Uterus (tissue), 7 donors: ENCODE data around the gene PROCR.

DNA sequence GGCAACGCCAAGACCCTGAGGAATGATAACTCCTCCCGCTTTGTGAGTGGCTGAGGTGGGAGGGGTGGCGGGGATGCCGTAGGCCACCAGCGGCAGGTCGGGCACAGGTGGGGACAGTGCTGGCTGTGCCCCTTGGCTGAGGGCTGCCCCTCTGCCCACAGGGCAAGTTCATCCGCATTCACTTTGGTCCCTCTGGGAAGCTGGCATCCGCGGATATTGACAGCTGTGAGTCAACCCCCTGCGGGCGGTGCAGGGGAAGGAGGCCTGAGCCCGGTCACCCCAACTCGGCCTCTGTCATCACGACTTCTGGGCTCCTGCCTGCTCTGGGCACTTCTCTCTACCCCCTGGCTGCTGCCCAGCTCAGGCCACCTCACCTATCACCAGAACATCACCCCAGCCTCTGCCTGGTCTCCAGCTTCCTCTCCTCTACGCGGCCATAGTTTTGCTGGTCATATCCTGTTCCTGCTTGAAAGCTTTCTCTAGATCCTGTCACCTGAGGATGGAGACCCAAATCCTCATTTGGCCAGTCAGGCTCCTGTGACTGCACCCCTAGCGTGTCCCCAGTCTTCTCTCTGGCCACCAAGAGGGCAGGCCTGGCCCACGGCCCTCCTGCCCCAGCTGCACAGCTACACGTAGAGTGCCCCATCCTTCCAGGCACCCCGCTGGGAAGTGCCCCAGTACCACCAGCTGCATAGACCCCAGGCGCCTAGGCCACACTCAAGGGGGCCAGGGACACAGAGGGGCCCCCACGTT, 29.4 kb downstream of the MYH7B start:
- PRO-cap, 4 experiments = no peak in any of the 4 experiments
- RAMPAGE, long total RNA, 2 experiments = no peak in any of the 2 experiments
- RRBS = no CpG with 5 or more reads among the region's 22 CpGs

GRCh38 chr20:34997227-34997913, 41.7 kb downstream of the MYH7B start:
- PRO-cap, 4 experiments = no peak in any of the 4 experiments
- RAMPAGE, long total RNA, 2 experiments = no peak in any of the 2 experiments
- RRBS = no CpG with 5 or more reads among the region's 45 CpGs

- PRO-cap, 4 experiments = peak in 2 of 4 experiments; most common plus-strand start chr20:35135915 (in 2); most common minus-strand start chr20:35135957 (in 1)
- RAMPAGE, long total RNA, 2 experiments = no peak in any of the 2 experiments
- RRBS = no CpG with 5 or more reads among the region's 12 CpGs
These were observed 11.2 kb downstream of the EDEM2 start for GRCh38 chr20:35135741-35136519.

- PRO-cap, 4 experiments = peak in 4 of 4 experiments; most common plus-strand start chr20:35172087 (in 3); most common minus-strand start chr20:35171742 (in 1)
- RAMPAGE, long total RNA, 2 experiments = start-site peak on the plus strand in 2 of 2 experiments, at chr20:35172075-35172110 at its widest, 23 to 207 reads per replicate
- RRBS = no CpG with 5 or more reads among the region's 16 CpGs
These were observed at the start of gene PROCR for GRCh38 chr20:35171615-35172503. Gene PROCR (plus strand): TSS chr20:35172072.

GRCh38 chr20:35252626-35253019, 25.3 kb downstream of the MMP24OS start:
- PRO-cap, 4 experiments = no peak in any of the 4 experiments
- RAMPAGE, long total RNA, 2 experiments = no peak in any of the 2 experiments
- RRBS = no CpG with 5 or more reads among the region's 2 CpGs

DNA sequence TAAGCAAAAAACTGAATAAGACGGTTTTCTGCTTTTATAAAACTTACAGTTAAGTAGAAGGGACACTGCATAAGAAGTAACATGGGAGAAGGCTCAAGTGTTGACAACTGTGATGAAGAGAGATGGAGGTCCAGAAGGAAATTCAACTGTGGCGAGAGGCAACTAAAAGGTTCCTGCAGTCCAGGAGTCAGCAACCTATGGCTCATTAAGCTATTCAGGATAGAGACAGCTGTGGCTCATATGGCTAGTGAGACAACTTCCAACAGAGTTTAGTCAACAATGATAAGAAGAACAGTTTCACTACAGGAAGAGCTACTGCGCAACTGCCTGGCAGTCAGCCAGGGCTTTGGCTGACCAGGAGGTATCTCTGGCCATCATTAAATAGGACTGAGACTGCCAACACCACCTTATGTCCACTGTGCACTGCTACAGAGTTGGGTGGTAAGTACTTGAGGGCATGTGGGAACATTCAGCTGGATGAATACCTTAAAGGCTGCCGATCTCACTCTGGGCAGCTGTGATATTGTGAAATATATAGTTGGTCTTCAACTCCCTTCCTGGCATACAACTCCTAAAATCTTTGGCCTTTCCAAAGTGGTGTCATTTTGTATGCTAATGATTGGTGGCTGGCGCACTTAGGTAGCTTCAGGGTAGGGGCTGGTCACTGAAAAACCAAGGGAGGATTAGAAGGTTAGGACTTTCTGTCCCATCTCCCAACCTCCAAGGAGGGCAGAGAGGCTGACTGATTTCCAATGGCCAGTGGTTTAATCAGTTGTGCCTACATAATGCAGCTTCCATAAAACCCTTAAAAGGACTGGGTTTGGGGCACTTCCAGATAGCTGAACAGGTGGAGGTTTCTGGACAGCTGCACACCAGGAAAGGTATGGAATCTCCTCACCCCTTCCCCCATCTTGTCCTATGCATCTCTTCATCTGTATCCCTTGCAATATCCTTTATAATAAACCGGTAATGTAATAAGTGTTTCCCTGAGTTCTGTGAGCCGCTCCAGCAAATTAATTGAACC, 52.3 kb upstream of the FAM83C start:
- PRO-cap, 4 experiments = no peak in any of the 4 experiments
- RAMPAGE, long total RNA, 2 experiments = no peak in any of the 2 experiments
- RRBS = no CpG with 5 or more reads among the region's 7 CpGs

- PRO-cap, 4 experiments = no peak in any of the 4 experiments
- RAMPAGE, long total RNA, 2 experiments = no peak in any of the 2 experiments
- RRBS = no CpG with 5 or more reads among the region's 2 CpGs
These were observed 36.2 kb downstream of the C20orf173 start for GRCh38 chr20:35493298-35493627.

DNA sequence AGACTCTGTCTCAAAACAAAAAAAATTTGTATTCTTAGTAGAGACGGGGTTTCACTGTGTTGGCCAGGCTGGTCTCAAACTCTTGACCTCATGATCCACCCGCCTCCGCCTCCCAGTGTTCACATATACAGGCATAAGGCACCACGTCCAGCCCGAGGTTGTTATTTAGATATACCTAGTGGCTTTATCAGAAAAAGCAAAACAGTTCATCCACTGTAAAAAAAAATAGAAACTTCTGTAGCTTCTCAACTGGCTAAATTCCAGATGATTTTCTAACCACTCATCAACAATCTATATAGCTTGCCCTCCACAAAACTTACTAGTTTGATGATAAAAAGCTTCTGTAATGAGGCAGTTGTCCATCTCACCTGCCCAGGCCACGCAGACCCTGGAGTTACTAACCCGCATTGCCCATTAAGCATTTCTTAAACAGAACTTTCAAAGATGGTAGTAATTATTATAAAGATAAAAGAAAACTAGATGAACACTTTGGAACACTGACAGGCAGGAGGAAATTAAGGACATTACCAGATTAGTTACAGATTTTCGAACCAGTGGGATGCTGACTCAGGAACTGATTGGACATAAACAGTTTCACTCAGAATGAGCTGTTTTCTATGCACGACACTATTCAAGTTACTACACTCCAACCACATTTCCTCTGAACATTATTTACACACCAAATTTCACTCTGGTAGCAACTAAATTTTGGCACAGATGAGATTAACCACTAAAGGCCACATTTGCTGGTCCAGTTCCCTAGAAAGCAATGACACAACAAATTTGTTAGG, 2.7 kb downstream of the ROMO1 start:
- PRO-cap, 4 experiments = no peak in any of the 4 experiments
- RAMPAGE, long total RNA, 2 experiments = no peak in any of the 2 experiments
- RRBS = no CpG with 5 or more reads among the region's 9 CpGs

DNA sequence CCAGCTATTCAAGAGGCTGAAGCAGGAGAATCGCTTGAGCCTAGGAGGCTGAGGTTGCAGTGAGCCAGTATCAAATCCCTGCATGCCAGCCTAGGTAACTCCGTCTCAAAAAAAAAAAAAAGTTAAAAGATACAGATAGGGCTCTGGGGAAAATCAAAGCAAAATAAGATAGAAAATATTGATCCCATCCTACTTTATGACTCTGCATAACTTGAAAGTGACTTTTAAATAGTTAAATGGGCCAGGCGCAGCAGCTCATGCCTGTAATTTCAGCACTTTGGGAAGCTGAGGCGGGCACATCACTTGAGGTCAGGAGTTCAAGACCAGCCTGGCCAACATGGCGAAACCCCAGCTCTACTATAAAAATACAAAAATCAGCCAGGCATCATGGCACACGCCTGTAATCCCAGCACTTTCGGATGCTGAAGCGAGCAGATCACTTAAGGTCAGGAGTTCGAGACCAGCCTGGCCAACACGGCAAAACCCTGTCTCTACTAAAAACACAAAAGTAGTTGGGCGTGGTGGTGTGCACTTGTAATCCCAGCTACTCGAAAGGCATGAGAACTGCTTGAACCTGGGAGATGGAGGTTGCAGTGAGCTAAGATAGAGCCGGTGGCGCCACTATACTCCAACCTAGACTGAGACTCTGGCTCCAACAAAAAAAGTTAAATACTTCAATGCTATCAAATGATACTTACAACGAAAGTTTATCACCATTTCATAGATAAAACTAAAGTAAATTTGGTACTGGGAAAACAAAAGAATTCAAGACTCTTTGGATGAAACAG, 6.7 kb downstream of the ROMO1 start:
- PRO-cap, 4 experiments = no peak in any of the 4 experiments
- RAMPAGE, long total RNA, 2 experiments = no peak in any of the 2 experiments
- RRBS = no CpG with 5 or more reads among the region's 15 CpGs

GRCh38 chr20:35719580-35720525, 20.6 kb downstream of the ROMO1 start:
- PRO-cap, 4 experiments = no peak in any of the 4 experiments
- RAMPAGE, long total RNA, 2 experiments = no peak in any of the 2 experiments
- RRBS = no CpG with 5 or more reads among the region's 13 CpGs

GRCh38 chr20:35721152-35721437, 21.0 kb downstream of the RBM39 start:
- PRO-cap, 4 experiments = no peak in any of the 4 experiments
- RAMPAGE, long total RNA, 2 experiments = no peak in any of the 2 experiments
- RRBS = no CpG with 5 or more reads among the region's 4 CpGs

DNA sequence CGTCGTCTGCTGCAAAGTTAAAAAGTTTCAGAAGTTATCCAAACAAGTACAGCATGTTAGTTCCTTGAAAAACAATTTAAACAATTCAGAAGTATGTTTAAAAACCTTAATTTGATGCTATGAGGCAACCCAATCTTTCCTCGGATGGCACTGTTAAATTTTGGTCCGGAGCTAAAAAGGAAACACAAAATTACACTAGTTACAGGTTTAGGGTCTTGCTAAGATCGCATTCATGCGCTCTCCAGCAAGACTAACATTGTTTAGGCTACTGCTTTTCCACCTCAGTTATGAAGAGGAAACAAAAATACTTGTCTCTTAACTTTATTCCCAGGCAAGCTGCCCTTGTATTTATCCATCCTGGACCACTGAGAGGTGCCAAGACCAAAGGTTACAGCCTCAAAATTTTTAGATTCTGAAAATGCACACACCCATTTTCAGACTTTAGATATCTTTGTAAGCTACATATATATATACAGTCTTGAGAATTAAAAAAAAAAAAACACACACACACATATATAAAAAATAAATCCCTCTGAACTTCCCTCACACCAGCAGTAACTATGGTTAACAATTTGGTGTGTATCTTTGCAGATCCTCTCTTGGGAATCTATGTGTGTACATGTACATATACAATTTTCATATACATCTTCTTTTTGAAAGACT, 12.6 kb downstream of the RBM39 start:
- PRO-cap, 4 experiments = no peak in any of the 4 experiments
- RAMPAGE, long total RNA, 2 experiments = no peak in any of the 2 experiments
- RRBS = no CpG with 5 or more reads among the region's 6 CpGs

GRCh38 chr20:35821785-35822357, 50.1 kb downstream of the PHF20 start:
- PRO-cap, 4 experiments = no peak in any of the 4 experiments
- RAMPAGE, long total RNA, 2 experiments = no peak in any of the 2 experiments
- RRBS = no CpG with 5 or more reads among the region's 8 CpGs

DNA sequence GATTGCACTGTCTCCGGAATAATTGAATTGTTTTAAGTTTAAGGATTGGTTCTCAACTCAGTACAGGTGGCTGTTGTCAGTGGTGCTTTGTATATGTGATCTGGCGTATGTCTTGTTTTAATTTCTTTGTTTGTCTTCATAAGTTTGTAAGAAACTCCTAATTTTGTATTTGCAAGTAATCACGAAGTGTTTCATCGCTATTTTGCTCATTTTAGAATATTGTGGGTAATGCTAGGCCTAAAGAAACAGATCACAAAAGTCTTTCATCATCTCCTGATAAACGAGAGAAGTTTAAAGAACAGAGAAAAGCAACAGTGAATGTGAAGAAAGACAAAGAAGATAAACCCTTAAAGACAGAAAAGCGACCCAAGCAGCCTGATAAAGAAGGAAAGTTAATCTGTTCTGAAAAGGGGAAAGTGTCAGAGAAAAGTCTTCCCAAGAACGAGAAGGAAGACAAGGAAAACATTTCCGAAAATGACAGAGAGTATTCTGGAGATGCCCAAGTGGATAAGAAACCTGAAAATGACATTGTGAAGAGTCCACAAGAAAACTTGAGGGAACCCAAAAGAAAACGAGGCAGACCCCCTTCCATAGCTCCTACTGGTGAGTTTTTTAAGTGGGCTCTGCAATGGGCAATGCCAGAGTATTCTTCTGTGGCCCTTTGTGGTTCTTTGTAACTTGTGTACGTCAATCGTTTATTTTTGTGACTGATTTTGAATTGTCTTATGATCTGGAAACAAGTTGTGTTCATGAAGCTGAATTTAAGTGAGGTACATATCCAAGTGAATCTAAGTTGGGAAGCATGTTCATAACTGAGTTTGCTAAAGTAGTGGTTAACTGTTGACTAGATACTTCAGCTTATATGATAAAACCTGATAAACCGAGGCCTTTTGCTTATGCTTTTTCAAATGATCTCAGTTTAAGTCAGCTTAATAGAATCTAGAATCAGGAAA, 91.2 kb downstream of the SCAND1 start:
- PRO-cap, 4 experiments = no peak in any of the 4 experiments
- RAMPAGE, long total RNA, 2 experiments = no peak in any of the 2 experiments
- RRBS = no CpG with 5 or more reads among the region's 12 CpGs

- PRO-cap, 4 experiments = peak in 2 of 4 experiments; most common plus-strand start chr20:35953751 (in 2); most common minus-strand start chr20:35953848 (in 2)
- RAMPAGE, long total RNA, 2 experiments = no peak in any of the 2 experiments
- RRBS = under 1% methylated on average over 28 of the region's 66 CpGs
These were observed 669 bp downstream of the SCAND1 start for GRCh38 chr20:35953455-35954210.

- PRO-cap, 4 experiments = peak in 1 of 4 experiments; most common minus-strand start chr20:36094760 (in 1)
- RAMPAGE, long total RNA, 2 experiments = no peak in any of the 2 experiments
- RRBS = 12% methylated on average over 4 of the region's 14 CpGs
These were observed 60.1 kb upstream of the EPB41L1 start for GRCh38 chr20:36094111-36095122.

DNA sequence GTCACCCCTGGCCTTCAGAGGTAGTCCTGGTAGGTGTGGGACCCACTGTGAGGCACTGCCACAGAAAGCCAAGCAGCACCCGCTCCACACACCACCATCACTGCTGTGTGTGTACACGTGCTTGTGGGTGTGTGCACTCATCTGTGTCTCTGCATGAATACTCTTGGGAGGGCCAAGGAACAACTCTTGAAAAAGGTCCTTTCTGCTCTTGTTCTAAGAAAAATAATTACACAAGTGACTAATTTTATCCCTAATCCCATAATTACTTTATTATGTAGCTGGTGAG, 21.8 kb upstream of the EPB41L1 start:
- PRO-cap, 4 experiments = no peak in any of the 4 experiments
- RAMPAGE, long total RNA, 2 experiments = no peak in any of the 2 experiments
- RRBS = no CpG with 5 or more reads among the region's 2 CpGs

- PRO-cap, 4 experiments = no peak in any of the 4 experiments
- RAMPAGE, long total RNA, 2 experiments = no peak in any of the 2 experiments
- RRBS = no CpG with 5 or more reads among the region's 7 CpGs
These were observed 1.1 kb upstream of the EPB41L1 start for GRCh38 chr20:36153462-36153888.

GRCh38 chr20:36153889-36154051, 770 bp upstream of the EPB41L1 start:
- PRO-cap, 4 experiments = no peak in any of the 4 experiments
- RAMPAGE, long total RNA, 2 experiments = no peak in any of the 2 experiments
- RRBS = no CpG with 5 or more reads among the region's 1 CpG

DNA sequence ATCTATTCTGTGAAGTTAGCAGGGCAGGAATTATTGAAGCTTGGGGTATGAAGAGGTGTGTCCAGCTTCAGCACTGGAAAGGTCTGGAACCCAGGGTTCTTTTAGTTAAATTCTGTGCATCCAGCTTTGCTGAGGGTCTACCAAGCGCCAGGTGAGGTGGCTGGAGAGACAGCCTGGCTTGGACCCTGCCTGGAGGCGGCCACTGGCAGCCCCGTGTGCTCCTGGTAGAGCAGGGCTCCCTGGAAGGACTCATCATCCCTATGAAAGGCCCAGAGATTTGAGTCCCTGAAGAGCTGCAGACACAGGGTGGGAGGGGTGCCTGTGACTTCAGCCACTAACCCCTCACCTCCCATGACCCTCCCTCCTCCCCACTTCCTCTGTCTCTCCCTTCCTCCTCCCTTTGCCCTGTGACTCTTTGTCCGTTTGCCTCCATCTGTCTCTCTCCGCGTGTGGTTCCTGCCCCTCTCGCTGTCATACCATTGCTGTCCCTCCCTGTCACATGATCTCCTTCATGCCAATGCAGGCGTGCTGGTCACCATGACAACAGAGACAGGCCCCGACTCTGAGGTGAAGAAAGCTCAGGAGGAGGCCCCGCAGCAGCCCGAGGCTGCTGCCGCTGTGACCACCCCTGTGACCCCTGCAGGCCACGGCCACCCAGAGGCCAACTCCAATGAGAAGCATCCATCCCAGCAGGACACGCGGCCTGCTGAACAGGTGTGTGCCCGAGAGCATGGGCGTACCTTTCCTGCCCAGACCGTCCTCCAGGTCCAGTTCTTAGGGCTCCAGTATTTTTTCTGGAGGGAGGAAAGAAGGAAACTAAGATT, 18.9 kb downstream of the EPB41L1 start:
- PRO-cap, 4 experiments = peak in 1 of 4 experiments; most common minus-strand start position 251 of the sequence (in 1)
- RAMPAGE, long total RNA, 2 experiments = no peak in any of the 2 experiments
- RRBS = no CpG with 5 or more reads among the region's 18 CpGs